ENCODE measurements around the gene SPAG4.

- PRO-cap, 2 experiments: no peak in any of the 2 experiments
Observed at GRCh38 chr20:34712219-34713174, 8.4 kb downstream of the TP53INP2 start.

GRCh38 chr20:34724323-34724522 is 20.1 kb downstream of the TP53INP2 start:
- PRO-cap, 2 experiments: no peak in any of the 2 experiments

GRCh38 chr20:34757657-34758120 is 53.5 kb downstream of the TP53INP2 start:
- PRO-cap, 2 experiments: no peak in any of the 2 experiments

DNA sequence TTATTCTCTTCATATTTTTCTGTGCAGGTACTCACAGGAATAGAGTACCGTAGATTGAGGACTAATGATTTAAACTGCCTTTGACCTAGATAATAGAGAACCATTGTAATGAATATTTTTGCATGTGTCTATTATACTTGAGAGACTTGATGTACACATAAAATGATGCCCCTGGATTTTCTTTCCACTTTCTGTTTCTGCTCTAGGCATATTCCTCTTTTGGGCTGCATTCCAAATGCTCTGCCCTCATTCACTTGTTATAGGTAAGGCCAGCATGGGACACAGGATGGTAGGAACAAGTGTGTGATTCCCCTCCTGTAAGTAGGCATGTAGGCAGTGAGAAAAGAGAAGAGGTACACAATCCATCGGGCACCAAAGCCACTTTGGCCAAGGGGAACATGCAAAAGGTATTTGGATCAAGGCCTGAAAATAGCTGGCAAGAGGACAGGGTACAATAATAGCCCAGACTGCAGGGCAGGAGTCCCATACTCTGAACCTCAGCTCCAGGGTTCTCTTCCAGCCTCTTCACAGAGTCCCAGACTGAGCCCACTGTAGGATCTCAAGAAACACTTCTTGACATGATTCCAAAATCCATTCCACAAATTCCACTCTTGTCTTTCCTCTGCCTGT is 19.5 kb downstream of the ACSS2 start:
- PRO-cap, 2 experiments: no peak in any of the 2 experiments

- PRO-cap, 2 experiments: no peak in any of the 2 experiments
Observed at GRCh38 chr20:34903630-34904646, 27.5 kb downstream of the ACSS2 start.

GRCh38 chr20:34983780-34984473 is 28.3 kb downstream of the MYH7B start:
- PRO-cap, 2 experiments: no peak in any of the 2 experiments

DNA sequence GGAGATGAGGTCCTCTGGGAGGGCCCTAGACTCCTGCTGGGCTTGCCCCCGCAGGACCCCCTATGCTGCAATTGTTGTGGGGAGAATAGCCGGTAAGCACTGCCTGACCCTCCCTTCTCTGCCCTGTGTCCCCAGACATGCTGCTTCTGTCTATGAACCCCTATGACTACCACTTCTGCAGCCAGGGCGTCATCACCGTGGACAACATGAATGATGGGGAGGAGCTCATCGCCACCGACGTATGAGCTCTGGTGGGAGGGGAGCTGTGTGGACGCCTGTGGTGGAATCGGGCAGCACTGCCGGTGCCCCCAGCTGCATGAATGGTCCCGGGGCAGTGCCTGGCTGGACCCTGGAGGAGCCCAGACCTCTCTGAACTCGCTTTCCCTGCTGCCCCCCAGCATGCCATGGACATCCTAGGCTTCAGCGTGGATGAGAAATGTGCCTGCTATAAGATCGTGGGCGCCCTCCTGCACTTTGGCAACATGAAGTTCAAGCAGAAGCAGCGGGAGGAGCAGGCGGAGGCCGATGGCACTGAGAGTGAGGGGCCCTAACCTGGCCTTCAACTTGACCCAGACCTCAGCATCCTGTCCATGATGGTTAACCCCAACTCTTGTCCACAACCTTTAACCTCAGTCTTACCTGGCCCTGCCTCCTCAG is 31.2 kb downstream of the MYH7B start:
- PRO-cap, 2 experiments: no peak in any of the 2 experiments

DNA sequence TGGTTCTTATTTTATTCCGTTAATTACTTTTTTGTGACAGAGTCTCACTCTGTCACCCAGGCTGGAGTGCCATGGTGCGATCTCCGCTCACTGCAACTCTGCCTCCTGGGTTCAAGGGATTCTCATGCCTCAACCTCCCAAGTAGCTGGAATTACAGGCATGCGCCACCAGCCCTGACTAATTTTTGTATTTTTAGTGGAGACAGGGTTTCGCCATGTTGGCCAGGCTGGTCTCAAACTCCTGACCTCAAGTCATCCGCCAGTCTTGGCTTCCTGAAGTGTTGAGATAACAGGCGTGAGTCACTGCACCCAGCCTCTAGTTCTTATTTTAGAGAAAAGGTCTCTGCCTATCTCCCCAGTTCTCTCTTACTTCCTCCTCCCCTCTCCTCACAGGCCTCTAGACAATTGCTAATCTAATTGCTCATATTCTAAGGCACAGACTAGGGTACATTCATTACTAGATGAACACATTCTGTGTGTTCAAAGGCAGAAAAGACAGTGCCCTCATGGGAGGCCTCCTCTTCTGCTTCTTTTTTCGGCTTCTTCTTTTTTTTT is 27.0 kb downstream of the EDEM2 start:
- PRO-cap, 2 experiments: no peak in any of the 2 experiments

DNA sequence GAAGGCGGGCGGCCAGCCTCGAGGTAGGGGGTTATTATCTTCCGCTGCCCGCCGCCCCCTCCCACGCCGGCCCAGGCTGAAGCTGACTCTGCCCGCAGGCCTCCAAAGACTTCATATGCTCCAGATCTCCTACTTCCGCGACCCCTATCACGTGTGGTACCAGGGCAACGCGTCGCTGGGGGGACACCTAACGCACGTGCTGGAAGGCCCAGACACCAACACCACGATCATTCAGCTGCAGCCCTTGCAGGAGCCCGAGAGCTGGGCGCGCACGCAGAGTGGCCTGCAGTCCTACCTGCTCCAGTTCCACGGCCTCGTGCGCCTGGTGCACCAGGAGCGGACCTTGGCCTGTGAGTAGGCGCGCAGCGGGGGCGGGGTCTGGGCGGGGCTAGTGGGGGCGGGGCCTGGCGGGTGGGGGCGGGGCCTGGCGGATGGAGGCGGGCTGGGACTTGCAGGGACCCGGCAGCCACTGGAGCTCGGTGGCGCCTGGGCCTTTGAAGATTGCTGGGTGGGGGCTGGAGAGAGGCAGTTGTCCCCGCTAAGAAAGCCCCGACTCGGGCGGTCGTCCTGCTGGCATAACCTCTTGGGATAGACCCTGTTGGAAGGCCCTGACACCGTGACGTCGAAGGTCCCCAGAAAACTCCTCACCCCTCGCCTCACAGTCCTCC is 2.9 kb downstream of the PROCR start:
- PRO-cap, 2 experiments: peak in 2 of 2 experiments; most common minus-strand start position 316 of the sequence (in 2)

- PRO-cap, 2 experiments: no peak in any of the 2 experiments
Observed at GRCh38 chr20:35262754-35264078, 14.7 kb downstream of the MMP24OS start.

GRCh38 chr20:35276547-35277068 is 1.3 kb downstream of the MMP24OS start:
- PRO-cap, 2 experiments: no peak in any of the 2 experiments

- PRO-cap, 2 experiments: peak in 1 of 2 experiments; most common plus-strand start chr20:35283930 (in 1)
Observed at GRCh38 chr20:35283423-35284109, 1.0 kb downstream of the EIF6 start.

DNA sequence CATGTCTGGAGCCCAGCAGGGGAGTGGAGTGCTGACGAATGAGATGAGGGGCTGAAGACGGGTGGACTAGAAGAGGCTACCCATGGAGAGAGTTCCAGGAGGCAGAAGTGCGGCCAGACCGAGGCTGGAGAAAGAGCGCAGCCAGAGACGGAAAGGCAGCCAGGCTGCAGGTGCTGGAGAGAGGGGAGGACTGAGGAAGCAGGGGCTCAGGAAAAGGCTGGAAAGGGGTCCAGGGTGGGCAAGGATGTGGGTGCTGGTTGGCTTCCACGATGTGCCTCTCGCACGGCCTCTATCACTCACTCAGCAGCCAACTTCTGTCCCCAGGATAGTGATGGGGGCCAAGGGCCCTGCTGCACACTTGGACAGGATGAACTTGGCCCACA is 565 bp upstream of the EIF6 start:
- PRO-cap, 2 experiments: peak in 1 of 2 experiments; most common plus-strand start position 116 of the sequence (in 1)

- PRO-cap, 2 experiments: peak in 1 of 2 experiments; most common plus-strand start chr20:35491051 (in 1); most common minus-strand start chr20:35490982 (in 1)
Observed at GRCh38 chr20:35490323-35491384, 35.3 kb downstream of the CEP250 start.

- PRO-cap, 2 experiments: no peak in any of the 2 experiments
Observed at GRCh38 chr20:35545645-35546771, 4.1 kb downstream of the ERGIC3 start.

DNA sequence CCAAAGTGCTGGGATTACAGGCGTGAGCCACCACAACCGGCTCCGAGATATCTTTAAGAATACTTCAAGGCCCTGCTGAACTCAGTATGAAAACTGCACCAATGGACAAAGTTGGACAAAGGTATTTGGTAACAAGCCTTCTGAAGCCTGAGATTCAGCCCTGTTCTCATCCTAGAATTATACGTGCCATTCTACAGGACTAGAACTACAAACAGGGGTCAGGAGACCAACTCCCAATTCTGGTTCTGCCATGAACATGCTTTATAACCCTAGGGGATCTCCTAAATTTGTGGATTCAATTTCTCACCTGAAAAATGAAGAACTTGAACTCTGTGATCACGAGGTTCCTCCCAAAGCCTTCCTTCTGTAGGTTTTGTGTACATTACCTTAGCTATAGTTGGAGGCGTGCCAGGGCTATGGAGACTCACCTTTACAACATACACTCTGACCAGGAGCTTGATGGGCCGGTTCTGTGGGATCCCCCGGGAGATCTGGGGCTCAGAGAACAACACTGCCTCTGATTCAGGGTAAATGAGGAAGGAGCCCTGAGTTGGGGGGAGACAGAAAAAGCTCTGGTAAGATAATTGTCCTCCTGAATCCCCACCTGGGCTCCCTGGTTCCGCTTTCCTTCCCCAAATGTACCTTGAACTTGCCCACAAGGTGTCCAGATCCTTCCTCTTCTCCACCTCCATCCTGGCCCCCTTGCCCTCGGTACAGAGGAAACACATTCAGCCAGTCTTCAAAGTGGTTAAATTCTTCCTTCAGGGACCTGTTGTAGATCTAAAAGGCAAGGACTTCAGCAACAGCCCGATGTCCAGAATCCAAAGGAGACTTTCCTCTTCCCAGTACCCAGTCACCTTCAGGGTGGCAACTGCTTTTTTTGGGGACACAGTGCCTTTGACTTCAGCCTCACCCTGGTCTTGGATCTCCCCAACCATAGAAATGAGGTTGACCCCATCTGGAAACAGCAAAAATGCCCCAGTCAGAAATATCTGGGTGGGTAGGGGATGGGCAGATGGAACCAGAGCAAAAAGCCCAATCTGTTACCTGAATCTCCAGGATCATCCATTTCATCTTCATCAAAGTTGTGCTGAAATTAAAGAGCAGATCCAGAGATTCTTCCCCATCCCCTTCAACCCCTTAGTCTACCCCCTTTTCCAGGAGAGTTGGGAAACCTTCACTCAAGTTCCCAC is 34.3 kb downstream of the ERGIC3 start:
- PRO-cap, 2 experiments: peak in 2 of 2 experiments; most common plus-strand start position 487 of the sequence (in 1)

- PRO-cap, 2 experiments: peak in 2 of 2 experiments; most common plus-strand start chr20:35615840 (in 2); most common minus-strand start chr20:35616200 (in 1)
Observed at GRCh38 chr20:35615472-35616348, at the start of gene SPAG4. SPAG4 (plus strand) TSS chr20:35615829.

DNA sequence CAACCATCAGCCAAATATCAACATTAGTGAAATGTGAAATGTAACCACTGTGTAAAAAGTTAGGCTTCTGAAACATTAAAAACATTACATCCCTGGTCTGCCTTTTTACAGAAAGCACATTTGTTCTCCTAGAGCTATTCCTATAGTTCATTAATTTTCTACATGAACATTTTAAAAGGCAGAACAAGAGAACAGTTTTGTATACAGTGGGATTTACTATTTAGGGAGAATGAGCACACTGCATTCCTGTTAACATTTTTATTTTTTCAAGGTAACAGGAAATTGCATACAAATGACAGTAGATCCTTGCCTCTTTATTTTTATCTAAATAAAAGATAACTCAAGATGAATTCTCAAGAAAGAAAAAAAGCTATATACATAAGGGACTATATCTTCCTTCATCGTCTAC is 4.9 kb downstream of the ROMO1 start:
- PRO-cap, 2 experiments: no peak in any of the 2 experiments

GRCh38 chr20:35713227-35714063 is 14.2 kb downstream of the ROMO1 start:
- PRO-cap, 2 experiments: no peak in any of the 2 experiments

- PRO-cap, 2 experiments: no peak in any of the 2 experiments
Observed at GRCh38 chr20:35730020-35730698, 11.9 kb downstream of the RBM39 start.

Measured in Colon Carcinoma Metastatic in the Lung (tissue), 2 donors.